A172 (cell line): Measurements from ENCODE around the genes ZNF212, ZNF783 and REPIN1.

GRCh38 chr7:149239301-149239941 is at the start of gene ZNF212:
ZNF212 (plus strand) TSS chr7:149239651.
- RAMPAGE, long total RNA: no peak

DNA sequence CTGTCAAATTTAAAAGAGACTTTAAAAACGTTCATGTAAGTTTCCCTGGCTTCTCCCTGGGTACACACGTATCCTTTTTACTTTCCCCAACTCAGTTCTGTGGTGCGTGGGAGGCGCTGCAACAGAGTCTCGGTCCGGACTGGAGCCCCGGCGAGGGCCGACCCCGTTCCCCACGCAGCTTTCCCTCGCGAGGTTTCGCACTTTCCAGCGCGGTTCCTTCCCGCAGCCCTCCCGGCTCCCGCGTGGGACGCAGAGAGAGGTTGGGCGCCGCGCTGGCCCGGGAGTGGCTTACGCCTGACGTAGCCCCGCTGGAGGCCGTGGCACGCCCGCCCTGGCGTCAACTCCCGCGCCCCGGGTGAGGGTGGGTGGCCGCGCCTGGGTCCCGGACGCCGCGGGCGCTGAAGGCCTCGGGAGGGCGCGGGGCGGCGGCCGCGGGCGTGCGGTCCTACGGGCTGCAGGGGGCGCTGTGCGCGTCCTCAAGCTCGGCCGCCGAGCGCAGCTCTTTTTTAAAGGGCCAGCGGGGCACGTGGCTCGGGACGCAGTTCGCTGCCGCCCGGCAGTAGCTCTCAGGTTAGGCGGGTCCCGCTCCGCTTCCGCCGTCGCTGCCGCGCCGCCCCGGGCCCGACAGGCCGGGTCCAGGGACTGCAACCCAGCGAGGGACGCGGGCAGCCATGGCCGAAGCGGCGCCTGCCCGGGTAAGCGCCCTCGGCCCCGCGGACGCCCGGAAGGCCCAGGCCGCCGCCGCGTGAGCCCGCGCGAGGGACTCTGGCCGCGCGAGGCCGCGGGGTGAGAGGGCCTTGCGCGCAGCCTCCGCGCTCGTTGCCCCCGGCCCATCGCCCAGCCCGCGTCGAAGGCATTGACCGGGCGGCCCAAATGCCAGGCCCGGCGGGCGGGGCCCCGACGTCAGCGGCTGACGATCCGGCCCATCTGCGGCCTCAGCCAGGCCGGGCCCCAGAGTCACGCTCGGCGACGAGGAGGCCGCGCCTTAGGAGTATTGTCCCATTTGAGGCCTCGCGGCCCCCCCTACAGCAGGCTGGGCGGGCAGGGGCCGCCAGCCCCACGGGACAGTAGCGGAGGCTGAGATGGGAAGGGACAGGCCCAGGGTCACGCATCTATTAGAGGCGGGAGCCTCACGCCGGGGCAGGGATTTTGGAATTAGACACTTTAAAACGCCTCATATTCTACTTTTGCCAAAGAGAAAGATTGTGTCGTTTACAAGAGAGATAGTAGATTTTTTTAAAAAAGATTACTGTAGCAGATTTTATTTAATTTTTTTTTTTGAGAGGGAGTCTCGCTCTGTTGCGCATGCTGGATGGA is at the start of gene ZNF783:
Gene ZNF783, plus strand, starts transcription at position 534 of the 1,317 bp plus-strand sequence.
- RAMPAGE, long total RNA: no peak

GRCh38 chr7:149600556-149601124 is 103.0 kb upstream of the ZNF746 start:
- RAMPAGE, long total RNA: no peak

DNA sequence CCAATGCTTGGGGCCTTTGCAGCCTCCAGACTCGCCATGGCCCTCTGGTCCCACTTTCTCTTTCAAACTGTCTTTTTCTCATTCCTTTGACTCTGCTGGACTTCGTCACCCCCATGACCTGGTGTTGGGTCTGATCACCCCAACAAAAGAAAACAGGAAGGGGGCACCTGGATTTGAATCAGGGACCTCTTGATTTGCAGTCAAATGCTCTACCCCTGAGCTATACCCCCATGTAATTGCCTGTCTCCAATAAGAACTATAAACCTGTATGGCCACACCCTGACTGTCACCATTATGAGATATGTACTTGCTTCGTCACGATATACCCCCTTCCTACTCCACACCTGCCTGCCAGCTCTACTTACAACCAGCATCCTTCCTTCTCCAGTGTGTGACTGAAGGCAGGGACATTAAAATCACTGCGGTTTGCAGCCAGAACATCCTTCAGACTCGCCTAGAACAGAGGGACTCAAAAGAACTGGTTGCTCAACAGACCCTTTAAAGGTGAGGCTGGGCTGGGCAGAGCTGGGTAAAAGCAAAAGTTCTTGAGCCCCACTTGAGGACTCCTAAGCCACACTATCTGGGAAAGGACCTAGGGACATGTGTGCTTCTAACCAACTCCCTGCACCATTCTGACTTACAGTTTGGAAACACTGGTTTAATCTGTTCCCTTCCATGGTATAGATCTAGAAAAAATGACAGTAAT is 101.7 kb upstream of the KRBA1 start:
- RAMPAGE, long total RNA: no peak

DNA sequence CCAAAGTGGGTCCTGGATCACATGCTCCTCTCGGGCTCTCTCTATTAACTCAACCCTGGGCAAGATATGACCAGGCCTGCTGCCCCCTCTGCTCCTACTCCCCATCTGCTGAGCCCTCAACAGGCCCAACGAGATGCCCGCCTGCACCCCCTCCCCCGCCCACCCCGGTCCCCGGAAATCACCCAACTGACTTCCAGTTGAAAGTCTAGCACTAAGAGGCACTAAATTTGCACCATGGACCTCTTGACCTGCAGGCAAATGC is 79.0 kb upstream of the KRBA1 start:
- RAMPAGE, long total RNA: no peak

GRCh38 chr7:149725506-149726023 is 10.8 kb downstream of the KRBA1 start:
- RAMPAGE, long total RNA: no peak

- RAMPAGE, long total RNA: no peak
These were observed 26.9 kb downstream of the KRBA1 start for GRCh38 chr7:149741691-149741963.

DNA sequence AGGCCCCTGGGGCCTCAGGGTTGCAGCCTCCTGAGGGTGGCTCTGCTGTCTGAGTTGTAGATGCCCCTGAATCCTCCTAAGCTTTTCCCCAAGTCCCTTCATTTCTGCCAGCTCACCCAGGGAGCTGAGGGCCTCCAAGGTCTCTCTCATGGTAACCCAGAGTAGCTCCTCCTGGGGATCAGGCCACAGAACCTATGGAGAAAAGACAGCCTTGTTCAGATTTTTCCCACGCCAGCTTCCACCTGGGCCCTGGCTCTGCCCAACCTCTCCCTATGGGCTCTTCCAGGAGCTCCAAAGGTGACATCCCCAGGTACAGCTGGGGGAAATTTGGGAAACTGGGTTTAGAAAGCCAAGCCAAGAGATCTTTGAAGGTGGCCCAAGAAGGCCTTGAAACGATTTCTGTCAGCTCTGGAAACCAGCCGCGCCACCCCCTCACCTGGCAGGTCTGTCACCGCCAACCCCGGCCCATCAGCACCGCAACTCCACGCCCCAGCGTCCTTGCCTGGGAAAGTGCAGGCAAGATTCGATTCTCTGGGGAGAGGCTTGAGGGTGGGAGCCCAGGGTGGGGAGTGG is 2.4 kb downstream of the ZNF467 start:
- RAMPAGE, long total RNA: no peak

- RAMPAGE, long total RNA: no peak
These were observed 6.2 kb downstream of the ZNF862 start for GRCh38 chr7:149844172-149844927.

DNA sequence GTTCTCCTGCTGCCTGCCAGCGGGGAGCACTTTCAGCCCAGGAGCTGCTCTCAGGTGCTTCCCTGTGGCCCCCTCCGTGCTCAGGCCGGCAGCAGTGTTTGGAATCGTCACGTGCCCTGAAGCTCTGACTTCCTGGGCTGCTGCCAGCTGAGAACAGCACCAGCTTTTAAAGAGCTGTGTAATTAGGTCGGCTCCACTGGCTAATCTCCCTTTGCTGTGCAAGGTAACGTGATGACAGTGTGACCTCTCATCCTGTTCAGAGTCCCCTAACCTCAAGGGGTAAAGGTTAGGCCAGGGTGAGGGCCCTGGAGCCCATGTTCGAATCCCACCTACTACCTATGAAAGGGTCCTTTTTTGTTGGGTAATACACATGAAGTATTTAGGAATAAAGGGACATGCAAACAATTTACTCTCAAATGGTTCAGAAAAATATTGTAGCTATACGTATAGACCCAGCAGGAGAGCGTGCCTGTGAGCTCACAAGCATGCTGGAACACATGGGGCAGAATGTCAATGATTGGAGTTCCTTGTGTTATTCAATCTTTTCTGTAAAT is 16.6 kb downstream of the ZNF862 start:
- RAMPAGE, long total RNA: no peak

DNA sequence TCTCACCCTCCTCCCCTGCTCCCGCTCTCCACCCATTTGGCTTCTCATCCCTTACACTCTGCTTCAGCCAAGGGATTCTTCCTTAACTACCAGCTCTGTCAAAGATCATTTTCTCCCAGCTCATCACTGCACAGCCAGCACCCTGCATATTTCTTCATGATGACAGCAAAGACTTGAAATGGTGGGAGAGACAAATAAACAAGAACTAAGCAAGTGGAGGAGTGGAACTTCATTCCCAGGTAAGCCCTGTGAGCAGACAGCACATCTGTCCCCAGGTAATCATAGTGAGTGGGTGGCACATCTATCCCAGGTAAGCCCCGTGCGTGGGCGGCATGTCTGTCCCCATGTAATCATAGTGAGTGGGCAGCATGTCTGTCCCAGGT is 98.8 kb downstream of the ATP6V0E2 start:
- RAMPAGE, long total RNA: no peak

DNA sequence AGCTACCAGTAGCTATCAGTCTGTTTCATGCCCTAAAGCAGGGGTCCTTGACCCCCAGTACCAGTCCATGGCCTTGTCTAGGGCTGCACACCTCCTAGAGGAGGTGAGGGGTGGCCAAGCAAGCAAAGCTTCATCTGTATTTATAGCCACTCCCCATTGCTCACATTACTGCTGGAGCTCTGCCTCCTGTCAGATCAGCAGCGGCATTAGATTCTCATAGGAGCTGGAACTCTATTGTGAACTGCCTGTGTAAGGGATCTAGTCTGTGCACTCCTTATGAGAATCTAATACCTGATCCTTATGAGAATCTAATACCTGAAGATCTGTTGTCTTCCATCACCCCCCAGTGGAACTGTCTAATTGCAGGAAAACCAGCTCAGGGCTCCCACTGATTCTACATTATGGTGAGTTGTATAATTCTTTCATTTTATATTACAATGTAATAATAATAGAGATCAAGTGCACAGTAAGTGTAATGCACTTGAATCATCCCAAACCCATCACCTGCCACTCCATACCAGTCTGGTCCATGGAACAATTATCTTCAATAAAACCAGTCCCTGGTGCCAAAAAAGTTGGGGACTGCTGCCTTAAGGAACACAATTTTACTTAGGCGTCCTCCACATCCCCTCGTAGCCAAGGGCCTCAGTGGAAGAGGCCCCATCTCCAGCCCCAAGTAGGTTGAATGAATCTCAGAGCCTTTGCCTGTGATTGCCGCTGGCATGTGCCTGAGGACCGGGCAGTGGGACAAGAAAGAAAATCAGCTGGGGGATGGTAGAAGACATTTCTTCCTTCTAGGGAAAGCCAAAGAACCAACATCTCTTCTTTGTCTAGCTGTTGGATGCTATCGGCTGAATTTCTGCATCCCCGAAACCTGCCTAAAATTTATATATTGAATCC is 154.8 kb upstream of the LRRC61 start:
- RAMPAGE, long total RNA: no peak

- RAMPAGE, long total RNA: no peak
These were observed 88.3 kb upstream of the LRRC61 start for GRCh38 chr7:150234834-150235345.

GRCh38 chr7:150320861-150321446 is 2.2 kb upstream of the LRRC61 start:
- RAMPAGE, long total RNA: no peak

DNA sequence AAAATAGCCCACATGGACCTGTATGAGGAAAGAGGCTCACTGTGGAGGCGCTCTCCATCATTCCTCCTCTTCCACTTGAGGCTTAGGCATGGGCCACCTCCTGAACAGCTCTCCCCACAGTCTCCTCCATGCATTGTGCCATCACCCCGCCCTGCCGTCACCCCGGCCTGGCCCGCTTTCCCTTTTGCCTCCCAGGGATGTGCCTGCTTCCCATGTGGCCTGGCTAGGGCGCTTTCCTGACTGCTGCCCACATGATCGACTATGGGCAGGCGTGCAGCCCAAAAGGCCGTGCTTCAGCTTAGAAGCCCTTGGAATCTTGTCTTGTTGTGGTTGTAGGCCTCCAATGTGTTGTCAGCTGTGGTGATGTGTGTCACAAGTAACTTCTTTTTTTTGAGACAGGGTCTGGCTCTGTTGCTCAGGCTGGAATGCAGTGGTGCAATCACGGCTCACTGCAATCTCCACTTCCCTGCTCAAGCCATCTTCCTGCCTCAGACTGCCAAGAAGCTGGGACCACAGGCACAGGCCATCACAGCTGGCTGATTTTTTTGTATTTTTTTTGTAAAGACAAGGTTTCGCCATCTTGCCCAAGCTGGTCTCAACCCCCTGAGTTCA is 1.9 kb upstream of the ACTR3C start:
- RAMPAGE, long total RNA: no peak

DNA sequence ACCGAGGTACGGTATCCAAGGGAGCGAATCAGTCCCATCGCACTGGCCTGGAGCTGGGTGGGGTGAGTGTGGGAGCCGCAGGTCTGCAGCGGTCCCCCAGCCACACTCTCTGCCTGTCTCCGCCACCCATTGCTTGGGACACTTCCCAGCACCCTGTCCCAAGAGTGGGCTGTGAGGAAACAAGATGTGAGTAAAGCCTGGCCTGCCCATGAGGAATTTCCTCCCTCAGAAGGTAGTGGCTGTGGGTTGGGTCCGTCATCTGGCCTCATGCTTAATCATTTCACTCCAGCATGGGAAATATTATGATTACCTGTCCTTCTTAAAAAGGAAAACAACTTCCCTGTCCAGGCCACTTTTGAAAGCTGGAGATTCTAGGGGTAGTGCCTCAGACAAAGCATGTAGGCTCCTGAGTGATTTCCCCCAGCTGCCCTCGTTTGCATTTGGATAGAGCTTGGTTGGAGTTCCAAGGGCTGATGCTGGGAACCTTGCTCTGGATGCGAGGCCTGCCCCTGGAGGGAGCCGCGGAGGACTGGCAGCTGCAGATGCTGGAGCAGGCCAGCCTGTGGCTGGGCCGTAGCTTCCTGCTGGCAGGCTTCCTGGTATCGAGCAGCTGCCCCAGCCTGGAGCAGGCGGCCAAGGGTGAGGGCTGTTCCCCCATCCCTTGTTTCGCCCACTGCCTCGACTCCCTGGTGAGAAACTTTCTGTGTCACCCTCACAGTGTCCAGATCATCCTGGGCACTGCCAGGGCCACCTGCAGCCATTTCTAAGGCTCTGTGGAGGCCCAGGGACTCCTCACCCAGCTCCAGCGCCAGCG is 6.3 kb upstream of the ACTR3C start:
- RAMPAGE, long total RNA: no peak

GRCh38 chr7:150367822-150368935 is at the start of gene REPIN1:
REPIN1 (plus strand) TSS chr7:150368822.
- RAMPAGE, long total RNA: no peak

DNA sequence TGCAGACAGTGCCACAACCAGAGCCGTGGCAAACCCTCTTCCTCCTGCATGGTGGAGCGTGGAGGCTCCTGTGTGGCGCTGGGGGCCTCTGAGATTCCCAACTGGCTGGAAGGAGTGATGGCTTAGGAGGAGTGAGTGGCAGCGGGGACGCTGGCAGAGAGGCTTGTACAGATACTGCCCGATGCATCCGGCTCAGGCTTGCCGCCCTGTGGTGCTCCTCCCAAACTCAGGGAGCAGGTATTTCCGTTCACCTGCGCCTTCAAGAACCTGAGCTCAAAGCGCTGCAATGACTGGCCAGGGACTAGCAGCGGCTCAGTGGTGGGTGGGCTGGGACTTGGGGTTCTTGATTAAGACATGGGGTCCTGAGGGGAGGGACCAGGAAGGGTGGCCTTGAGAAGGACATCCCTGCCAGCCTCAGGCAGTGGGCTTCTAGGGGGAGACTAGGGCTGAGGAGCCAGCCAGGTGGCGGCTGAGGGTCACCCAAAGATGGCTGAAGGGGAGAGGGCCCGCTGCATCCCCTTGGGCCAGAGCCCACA is 3.0 kb downstream of the ZNF775 start:
- RAMPAGE, long total RNA: no peak

DNA sequence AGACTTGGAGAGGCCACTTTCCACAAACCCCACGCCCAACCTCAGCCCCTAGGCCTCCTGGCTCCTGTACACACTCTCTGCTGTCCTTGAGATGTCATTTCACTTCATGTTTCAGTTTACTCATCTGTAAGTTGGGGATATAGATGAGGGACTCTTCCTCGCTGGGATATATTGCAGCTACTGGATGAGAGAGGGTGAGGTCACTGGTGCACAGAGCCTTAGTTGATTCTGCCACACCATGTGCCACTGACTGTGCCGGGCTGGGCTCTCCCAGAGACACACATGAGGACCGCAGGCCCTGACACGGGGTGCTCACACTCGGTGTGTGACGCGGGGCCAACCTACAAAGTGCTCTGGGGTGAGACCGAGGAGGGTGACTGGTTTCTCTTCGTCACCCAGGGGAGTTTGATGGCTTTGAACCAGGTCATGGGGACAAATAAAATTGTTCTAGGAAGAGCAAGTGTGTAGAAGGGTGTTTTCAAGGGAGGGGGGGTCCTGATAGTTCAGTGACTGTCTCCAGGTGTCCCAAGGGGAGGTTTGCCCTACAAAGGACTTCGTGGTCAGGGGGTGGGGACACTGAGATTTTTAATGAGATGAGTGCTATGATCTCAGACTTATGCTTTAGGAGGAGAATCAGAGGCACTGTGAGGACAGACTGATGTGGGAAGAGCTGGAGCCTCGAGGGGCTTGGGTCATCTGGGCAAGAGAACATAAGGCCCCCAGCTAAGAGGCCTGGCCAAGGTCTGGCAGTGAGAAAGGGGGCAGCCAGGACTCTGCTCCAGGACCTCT is 3.4 kb downstream of the ENSG00000284691 start:
- RAMPAGE, long total RNA: no peak

- RAMPAGE, long total RNA: no peak
These were observed 1.6 kb downstream of the GIMAP8 start for GRCh38 chr7:150451859-150452589.